SUDHL5 (cell line): ENCODE measurements around the genes MAP1LC3A and GGT7.

GRCh38 chr20:33718547-33718802, 1.6 kb downstream of the PXMP4 start:
- PRO-cap, result no peak

- PRO-cap, result no peak
Observed at GRCh38 chr20:33812894-33813506, 1.9 kb downstream of the CHMP4B start.

GRCh38 chr20:33824620-33825128, 13.5 kb downstream of the CHMP4B start:
- PRO-cap, result no peak

DNA sequence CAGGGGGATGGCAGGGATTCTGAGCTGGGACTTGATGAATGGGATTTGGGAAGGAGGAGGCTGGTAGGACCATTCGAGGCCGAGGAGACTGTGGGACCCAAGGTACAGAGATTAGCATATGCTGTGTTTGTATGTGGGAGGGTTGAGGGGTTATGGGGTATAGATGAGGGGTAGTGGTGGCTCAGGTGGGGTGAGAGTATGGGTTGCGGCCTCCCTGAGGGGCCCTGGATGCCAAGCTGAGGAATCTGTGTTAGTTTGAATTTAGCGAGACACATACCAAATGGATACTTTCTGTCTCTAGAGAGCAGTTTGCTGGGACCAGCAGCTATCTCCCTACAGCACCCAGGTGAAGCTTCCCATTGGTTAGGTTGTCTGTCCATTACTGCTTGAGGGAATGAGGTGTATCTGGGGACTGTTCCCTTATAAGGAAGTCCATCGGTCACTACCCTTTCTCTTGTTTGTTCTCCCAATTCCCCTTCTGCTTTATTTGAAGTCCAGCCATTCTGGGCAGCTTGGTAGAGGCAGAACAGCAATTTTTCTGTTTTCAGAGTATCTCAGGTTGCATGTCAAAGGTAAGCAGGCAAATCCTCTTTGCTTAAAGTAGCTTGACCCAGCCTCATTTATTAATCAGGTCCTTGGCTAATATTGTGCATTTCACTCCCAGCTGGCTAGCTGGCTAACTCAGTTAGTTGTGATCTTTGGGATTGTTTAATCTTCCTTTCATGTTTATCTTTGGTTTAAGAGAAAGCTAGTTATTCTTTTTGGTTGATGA, 15.3 kb downstream of the CHMP4B start:
- PRO-cap, result no peak

DNA sequence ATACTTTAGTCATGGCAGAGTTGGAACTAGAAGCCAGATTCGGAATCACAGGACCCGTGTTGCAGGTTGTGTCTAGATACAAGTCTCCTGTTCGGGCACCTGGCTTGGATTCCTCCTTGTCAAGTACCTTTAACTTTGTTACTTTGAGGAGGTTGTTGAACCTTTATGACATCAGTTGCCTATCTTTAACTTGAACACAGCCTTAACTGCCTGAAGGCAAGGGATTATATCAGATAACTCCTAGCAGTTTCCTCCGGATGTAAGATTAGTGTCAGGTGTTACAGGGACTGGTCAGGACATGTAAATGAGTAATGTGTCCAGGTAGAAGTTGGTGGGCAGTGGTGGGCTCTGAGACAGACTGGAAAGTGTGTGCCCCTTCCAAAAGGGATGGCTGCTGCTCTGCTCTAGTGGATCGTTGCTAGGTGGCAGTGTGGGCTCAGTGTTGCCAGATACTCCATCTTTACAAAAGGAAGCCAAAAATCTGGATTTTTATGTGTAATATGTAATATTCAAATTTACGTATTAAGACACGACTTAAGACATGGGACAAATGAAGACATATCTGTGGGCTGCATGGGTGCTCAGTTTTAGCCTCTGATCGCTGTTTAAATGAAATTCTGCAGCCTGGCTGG, 27.0 kb downstream of the CHMP4B start:
- PRO-cap, result no peak

- PRO-cap, result no peak
Observed at GRCh38 chr20:34043428-34044059, 49.8 kb downstream of the RALY start.

GRCh38 chr20:34081124-34082139, 30.6 kb downstream of the EIF2S2 start:
- PRO-cap, result no peak

DNA sequence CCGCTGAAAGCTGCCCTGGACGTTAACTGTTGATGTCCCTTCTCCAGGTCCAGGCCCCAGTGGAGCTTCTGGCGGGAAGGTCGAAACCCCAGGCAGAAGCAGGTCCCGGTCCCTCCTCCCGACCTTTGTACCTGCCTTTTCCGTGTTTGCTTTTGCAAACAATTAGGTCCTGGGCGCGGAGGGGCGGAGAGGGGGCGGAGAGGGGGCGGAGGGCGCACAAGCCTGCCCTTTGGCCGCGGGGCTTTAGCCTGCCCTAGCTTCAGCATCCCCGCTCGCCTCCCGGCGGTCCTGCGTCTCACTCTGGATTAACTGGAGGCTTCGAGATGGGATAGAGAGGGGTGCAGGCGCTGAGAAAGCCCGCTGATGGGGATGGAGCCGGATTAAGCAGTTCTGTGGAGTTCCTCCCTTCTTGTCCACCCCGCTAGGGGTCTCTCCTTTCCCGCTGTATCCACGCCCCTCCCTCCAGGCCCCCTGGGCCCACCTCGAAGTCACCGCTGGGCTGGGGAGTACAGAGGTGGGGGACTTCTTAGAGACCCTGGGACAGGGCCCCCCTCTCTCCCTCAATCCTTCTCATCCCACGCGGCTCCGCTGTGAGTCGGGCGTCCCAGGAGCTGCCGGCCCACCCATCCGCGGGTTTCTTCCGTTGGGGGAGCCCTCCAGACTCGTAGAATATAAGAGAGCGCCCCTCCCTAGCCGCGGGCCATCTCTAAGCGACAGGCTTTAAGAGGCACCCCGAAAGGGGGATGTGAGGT, 8.4 kb upstream of the AHCY start:
- PRO-cap, result no peak

- PRO-cap, result no peak
Observed at GRCh38 chr20:34476000-34476466, 40.2 kb upstream of the DYNLRB1 start.

DNA sequence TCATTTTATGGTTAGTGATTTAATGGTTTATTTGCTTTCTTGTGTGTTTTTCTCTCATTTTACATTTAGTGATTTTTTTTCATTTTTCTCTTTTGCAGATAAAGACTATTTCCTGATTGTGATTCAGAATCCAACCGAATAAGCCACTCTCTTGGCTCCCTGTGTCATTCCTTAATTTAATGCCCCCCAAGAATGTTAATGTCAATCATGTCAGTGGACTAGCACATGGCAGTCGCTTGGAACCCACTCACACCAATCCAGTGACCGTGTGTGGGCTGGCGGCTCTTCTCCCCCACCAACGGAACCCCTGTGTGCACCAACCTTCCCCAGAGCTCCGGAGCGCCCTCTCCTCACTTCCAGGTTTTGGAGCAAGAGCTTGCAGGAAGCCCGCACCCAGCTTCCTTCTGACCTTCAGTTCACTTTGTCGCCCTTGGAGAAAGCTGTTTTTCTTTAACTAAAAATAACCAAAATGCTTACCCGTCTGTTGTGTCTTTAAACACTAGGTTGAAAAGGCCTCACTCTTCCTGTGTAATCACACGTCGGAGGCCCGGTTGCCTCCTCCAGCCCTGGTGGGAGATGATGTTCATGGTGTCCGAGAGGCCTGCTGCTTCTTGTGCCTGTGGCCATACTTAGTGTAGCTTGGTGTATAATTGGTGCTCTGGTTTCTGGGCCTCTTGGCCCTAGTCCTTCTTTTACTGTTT, 17.9 kb upstream of the MAP1LC3A start:
- PRO-cap, result no peak

- PRO-cap, result no peak
Observed at GRCh38 chr20:34558606-34559298, at the start of gene MAP1LC3A. MAP1LC3A (plus strand) TSS chr20:34558718.

DNA sequence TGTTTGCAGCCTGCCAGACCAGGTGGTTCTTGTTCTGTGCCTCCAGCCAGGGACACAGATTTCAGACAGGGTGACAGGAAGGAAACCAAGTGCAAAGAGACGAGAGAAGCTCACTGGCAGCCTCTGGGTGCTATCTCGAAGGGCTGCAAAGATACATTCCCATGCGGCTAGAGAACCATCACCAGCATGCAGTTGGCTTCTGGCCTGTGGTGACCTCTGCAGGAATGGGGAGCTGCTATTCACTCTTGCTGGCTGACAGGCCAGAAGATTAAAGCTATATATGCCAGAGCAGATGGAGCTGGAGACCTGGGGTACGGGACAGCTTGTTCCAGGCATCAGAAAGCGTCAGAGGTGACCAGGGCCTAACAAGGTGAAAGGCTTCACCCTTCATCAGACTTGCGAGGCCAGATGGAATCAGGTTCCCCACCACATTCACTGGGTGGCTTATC, 20.0 kb downstream of the MAP1LC3A start:
- PRO-cap, result no peak

GRCh38 chr20:34639708-34640515, 37.0 kb downstream of the PIGU start:
- PRO-cap, result no peak

- PRO-cap, result no peak
Observed at GRCh38 chr20:34703440-34703792, 728 bp upstream of the TP53INP2 start.

DNA sequence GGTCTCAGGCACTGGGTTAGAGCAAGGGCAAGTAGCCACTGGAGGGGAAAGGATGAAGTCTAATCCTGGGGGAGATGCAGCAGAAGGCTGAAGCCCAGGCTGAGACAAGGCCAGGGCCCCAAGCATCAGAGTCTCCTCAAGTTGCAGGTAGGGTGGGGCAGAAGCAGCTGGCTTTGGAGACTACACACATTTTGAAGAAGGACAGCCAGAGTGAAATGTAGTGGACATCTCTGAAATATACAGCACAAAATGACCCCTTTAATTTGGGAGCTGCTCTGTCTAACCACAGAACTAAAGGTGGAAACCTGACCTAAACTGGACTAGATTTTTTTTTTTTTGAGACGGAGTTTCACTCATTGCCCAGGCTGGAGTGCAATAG, 9.6 kb downstream of the TP53INP2 start:
- PRO-cap, result no peak

DNA sequence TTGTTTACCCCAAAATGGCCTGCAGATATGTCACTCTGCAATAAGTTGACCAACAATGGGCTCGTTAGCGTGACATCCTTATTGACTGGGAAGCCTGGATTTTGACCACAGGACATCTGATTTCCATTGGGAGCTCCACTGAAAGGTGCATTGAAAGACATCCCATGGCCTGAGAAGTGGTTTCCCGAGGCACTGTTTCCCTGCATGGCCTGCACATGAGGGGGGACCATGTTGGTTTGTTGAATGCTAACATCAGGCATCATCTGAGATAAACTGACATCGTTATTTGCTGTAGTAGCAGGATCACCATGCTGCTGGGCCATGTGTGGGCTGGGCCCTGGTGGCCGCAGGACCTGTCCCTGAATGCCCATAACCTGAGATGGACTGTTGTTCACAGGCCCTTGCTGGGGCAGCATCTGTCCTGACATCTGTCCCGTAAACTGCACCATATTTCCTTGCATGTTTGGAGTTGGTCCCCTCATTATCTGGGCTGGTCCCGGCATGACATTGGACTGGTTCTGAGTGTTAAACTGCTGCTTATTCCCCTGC, 45.4 kb downstream of the TP53INP2 start:
- PRO-cap, result no peak

- PRO-cap, result no peak
Observed at GRCh38 chr20:34863273-34863792, 9.3 kb downstream of the GGT7 start.

DNA sequence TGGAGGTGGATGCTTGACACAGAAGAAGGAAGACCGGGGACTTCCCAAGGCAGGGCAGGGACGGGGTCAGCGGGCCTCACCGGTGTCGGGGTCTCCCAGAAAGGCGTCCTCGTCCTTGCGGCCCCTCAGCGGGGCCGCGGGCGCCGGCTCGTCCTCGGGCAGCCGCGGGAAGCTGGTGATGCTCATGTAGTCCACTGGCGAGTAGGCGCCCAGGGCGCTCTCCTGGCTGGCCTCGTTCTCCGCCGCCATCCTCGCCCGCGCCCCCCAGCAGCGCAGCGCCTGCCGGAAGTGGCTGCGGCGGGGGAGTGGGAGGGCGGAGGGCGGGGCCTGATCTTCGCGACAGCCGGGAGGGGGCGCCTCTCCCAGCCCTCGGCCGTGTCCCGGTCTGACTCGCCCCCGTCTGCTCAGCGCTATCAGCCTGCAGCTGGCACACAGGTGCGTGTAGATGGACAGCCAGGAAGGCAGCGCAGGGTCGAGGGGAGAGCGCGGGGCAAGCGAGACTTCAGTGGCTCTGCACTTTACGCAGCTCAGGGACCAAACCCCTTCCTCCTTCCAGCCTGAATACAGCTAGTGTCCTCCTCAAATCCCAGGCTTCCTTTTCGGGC, at the start of gene GGT7:
Gene GGT7, minus strand, starts transcription at position 290 of the 605 bp plus-strand sequence.
- PRO-cap, result no peak

- PRO-cap, result no peak
Observed at GRCh38 chr20:34874686-34875258, 1.6 kb upstream of the ACSS2 start.

GRCh38 chr20:34938222-34939037, 17.2 kb downstream of the GSS start:
- PRO-cap, result unidirectional peak, plus-strand start at chr20:34938735